Measurements from ENCODE around the gene H3Y1.

GRCh38 chr5:14402678-14403205 is 178.8 kb upstream of the OTULINL start:
- CAGE, long polyA plus RNA = no peak
- RRBS = no CpG with 5 or more reads among the region's 3 CpGs

- CAGE, long polyA plus RNA = no peak
- RRBS = 91% methylated on average over 2 of the region's 23 CpGs
These were observed 154.2 kb upstream of the OTULINL start for GRCh38 chr5:14426854-14428237.

DNA sequence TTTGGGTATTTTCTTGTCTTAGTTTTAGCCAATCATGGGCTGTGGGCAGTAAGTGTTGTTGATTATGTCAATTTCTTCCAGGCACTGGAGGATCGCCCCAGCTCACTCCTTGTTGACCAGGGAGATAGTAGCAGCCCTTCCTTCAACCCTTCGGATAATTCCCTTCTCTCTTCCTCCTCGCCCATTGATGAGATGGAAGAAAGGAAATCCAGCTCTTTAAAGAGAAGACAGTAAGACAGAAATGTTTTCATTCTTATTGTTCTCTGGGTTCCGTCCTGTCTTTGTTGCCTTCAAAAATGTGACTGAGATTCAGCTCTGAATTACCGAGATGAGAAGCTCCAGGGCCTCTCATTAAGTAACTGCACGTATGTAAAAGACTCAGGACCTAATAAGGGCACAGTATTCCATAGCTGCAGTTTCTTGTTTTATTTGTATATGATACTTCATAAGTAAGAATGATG is 110.3 kb upstream of the OTULINL start:
- CAGE, long polyA plus RNA = no peak
- RRBS = no CpG with 5 or more reads among the region's 6 CpGs

DNA sequence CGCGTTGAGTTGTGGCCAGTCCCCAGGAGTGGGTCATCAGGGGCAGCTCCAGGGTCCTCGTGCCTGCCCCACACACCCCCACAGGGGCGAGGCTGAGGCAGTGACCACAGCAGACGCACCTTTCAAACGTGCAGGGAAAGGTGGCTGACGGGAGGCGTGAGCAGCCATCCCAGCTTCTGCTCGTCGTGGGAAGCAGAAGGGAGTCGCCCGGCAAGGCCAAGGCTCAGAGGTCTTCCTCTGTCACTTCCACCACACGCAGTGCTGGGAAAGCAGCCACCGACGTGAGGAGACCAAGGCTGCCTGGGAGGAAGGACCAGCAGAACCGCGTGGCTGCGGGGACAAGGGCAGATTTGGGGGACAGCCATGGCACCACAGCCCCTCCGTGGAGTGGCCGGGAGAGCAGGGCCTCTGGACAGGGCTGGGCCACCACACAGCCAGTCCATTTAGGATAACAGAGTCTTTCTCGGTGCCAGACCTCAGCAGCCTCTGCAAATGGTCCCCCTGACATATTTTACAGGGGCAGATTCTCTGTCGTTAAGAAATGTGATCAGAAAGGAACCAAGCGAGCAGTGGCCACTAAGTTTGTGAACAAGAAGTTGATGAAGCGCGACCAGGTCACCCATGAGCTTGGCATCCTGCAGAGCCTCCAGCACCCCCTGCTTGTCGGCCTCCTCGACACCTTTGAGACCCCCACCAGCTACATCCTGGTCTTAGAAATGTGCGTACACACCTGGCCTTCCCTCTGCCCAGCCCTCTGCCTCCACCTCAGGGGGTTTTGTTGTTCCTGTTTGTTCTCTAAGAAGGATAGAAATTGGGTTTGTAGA is 77.5 kb upstream of the OTULINL start:
- CAGE, long polyA plus RNA = no peak
- RRBS = no CpG with 5 or more reads among the region's 28 CpGs

GRCh38 chr5:14681360-14682115 is 17.0 kb downstream of the OTULIN start:
- CAGE, long polyA plus RNA = no peak
- RRBS = no CpG with 5 or more reads among the region's 11 CpGs

DNA sequence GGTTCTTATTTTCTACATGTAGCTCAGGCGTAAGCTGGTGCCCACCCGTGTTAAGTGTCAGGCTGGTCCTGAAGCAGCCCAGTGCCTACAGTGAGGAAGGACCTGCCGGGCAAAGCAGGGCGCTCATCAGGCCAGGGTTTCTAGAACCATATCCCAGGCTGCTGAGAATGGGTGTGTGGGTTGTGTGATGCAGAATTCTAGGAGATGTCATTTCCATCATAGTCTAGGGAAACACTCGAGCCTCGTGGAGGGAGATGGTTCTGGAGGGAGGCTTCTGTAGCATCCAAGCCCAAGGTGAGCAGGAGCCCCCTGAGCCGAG is 37.2 kb downstream of the OTULIN start:
- CAGE, long polyA plus RNA = no peak
- RRBS = no CpG with 5 or more reads among the region's 7 CpGs

GRCh38 chr5:14722000-14722589 is 57.6 kb downstream of the OTULIN start:
- CAGE, long polyA plus RNA = no peak
- RRBS = no CpG with 5 or more reads among the region's 7 CpGs

GRCh38 chr5:14817035-14817417 is 54.6 kb downstream of the ANKH start:
- CAGE, long polyA plus RNA = no peak
- RRBS = no CpG with 5 or more reads among the region's 5 CpGs

DNA sequence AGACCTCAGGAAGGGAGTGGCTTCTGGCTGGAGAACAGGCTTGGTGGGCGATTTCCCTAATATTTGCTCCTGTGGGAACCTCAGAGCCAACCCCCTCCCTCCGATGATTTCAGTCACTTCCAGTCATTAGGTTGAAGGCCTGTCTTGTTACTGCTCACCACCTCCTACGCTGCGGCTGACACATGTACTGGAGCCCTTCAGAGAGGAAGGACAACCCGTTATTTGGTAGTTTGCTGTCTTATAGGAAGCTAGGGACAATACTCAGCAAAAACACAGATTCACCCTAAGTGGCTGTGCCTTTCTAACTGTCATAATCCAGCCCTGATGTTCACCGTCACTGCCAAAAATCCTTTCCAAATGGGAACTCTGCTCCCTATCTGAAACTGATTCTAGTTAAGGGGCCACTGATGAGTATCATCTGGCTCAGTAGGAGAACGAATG is 29.2 kb upstream of the ANKH start:
- CAGE, long polyA plus RNA = no peak
- RRBS = no CpG with 5 or more reads among the region's 7 CpGs

DNA sequence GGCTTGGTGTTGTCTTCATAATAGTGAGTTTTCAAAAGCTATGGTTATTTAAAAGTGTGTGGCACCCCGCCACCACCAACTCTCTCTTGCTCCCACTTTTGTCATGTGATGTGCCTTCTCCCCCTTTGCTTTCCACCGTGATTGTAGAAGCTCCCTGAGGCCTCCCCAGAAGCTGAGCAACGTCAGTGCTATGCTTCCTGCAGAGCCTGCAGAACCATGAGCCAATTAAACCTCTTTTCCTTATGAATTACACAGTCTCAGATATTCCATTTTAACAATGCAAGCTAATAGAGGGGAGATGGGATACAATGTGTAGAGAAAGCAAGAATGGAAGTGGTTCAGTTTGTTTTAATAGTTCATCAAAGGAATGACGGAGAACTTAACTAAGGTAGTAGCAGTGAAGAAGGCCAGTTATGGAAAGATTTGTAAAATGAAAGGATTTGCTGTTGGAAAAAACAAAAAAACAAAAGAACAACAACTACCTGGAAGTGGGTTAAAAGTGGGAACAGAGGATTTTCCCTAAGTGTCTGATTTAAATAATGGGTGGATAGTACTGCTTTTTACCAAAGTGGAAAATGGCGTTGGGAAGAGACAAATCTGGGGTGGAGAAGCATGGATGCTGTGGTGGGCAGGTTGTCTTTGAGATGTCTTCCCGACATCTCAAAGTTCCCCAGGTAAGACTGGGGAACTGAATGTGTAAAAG is 206.4 kb downstream of the FBXL7 start:
- CAGE, long polyA plus RNA = no peak
- RRBS = no CpG with 5 or more reads among the region's 6 CpGs

- CAGE, long polyA plus RNA = no peak
- RRBS = no CpG with 5 or more reads among the region's 5 CpGs
These were observed 263.5 kb downstream of the MARCHF11 start for GRCh38 chr5:15915901-15916643.

- CAGE, long polyA plus RNA = no peak
These were observed 17.8 kb upstream of the ZNF622 start for GRCh38 chr5:16483311-16483849.

GRCh38 chr5:16568910-16569307 is 47.9 kb downstream of the RETREG1 start:
- CAGE, long polyA plus RNA = no peak
- RRBS = no CpG with 5 or more reads among the region's 9 CpGs

DNA sequence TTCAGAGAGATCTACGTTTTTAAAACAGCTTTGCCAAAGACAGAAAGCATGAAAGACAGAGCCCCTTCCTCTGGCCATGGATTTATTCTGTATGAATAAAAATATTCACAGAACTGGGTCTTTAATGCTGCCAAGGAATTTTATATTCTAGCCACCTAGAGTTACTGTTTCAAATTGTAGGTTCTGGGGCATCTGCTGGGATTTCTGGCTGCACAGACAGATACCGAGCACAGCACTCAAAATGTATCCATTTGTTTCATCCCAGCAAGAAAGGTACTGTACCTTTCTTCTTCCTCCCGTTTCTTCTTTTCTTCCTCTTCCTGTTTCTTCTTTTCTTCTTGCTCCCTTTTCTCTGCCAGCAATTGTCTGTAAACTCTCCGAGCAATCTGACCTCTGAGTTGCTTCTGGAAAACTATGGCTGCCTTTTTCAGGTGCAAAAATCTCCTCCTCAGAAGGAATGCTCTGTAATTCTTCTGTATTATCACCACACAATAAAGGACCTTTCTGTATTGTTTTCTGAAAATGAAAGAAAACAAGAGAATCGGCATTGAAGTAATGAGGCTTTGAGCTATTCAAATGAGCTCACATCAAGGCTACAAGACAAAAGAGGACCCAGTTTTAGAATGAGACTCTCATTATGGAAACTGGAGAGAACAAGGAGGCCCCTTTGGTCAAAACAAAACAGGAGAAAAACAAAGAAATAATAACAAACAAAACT is 86.0 kb upstream of the RETREG1 start:
- CAGE, long polyA plus RNA = start-site peak on the minus strand centred at position 426 of the sequence, 164 bp wide, 550 and 519 reads in 2 replicates
- RRBS = no CpG with 5 or more reads among the region's 5 CpGs

DNA sequence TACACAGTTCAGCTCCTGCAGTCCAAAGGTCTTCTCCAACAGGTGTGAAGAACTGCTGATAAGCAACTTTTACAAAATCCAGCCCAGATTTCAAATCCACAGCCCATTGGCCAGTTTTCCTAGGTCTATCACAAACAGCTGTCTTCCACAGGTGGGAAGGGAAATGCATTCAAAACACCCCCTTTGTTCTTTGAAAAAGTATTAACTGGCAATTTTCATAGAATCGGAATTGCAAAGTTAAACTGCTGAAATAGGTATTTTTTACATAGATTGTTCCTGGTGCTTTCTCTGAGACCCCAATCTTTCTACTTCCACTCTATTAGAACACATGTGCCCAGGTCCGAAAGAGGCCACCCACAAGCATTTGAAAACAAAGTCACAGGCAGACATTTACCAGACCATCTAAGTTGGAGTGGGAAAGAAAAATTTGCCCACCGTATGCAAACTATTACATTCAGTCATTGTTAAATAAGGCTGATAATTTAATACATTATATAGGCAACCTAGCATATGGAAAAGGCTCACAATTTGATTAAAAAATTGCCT is 54.6 kb downstream of the MYO10 start:
- CAGE, long polyA plus RNA = no peak
- RRBS = no CpG with 5 or more reads among the region's 3 CpGs

DNA sequence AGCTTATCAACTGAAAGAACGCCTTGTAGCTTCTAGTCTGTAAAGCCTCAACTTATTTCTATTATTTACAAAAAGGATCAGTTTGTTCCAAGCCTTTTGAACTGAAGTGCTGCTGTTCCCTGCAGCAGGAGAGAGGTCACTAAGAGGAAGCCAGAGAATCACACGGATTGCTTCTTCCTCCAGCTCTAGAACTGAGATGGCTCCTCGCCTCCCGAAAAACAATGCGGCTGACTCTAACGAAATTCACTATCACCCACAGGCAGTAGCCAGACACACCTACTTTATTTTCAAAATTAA is 139.5 kb upstream of the BASP1 start:
- CAGE, long polyA plus RNA = no peak
- RRBS = no CpG with 5 or more reads among the region's 6 CpGs

DNA sequence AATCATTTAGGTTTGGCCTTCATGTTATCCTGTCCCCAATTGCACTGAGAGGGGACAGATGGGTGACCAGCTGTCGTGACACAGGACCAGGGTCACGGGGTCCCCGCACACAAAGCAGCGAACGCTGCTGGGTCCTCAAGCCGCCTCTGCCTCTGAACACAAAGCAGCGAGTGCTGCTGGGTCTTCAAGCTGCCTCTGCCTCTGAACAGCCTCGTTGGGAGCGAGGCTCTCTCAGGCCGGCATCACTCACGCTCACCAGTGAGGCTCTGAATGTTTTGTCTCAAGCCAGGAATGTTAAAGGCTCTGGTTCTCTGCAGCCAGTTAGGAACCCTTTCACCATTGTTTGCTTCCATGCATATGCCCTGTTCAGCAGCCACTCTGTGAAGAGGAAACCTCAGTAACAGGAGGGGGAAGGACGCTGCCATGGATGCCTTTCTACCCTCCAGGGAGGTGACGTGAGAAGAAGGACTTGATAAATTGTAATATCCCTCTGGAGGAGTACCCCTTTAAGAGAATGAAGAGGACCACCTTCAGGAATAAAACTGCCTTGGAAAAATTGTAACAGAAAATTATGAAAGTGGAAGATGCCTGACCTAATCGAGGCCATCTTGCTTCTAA is 76.5 kb downstream of the H3Y2 start:
- CAGE, long polyA plus RNA = no peak
- RRBS = no CpG with 5 or more reads among the region's 14 CpGs

DNA sequence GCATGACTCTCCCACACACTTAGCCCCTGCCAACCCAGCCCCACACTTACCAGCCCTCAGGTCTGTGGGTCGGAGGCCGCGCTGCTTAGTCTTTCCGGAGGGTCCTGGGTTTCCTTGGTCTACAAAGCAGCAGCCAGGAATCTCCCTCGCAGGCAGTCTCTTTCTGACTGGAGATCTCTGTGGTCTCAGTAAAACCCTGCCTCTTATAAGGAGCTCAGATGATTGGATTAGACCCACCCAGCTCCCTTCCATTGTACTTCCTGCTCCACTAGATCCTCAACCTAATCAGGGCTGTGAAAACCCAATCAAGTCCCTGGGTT is at the start of gene H3Y1:
H3Y1 (minus strand) TSS at position 181 of the 320 bp plus-strand sequence.
- CAGE, long polyA plus RNA = no peak
- RRBS = no CpG with 5 or more reads among the region's 5 CpGs

DNA sequence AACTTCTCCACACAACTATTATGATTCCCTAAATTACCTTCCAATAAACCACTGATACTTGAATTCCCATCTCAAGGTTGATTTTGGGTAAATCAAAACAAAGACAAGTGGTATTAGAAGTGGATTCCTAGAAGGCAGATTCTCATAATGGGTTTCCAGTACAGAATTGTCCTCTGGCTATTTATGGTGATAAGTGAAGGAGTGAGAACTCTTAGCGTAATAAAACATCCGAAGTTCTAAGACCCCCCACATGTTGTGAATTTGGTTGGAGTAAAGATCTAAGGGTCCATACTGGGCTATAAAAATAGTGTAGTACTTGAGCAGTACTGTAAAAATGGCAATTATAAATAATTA is 627.5 kb upstream of the CDH18 start:
- CAGE, long polyA plus RNA = no peak
- RRBS = no CpG with 5 or more reads among the region's 2 CpGs

GRCh38 chr5:21484479-21484986 is 1368.6 kb downstream of the CDH12 start:
- CAGE, long polyA plus RNA = no peak
- RRBS = no CpG with 5 or more reads among the region's 23 CpGs

All from AG04450 (cell line).